Fibroblast of the aortic adventitia (primary cell): ENCODE measurements around the genes ATP2C1 and ACKR4.

- CAGE, long polyA plus RNA, result no peak
These were observed 42.8 kb downstream of the EFCAB12 start for GRCh38 chr3:129385332-129386398.

DNA sequence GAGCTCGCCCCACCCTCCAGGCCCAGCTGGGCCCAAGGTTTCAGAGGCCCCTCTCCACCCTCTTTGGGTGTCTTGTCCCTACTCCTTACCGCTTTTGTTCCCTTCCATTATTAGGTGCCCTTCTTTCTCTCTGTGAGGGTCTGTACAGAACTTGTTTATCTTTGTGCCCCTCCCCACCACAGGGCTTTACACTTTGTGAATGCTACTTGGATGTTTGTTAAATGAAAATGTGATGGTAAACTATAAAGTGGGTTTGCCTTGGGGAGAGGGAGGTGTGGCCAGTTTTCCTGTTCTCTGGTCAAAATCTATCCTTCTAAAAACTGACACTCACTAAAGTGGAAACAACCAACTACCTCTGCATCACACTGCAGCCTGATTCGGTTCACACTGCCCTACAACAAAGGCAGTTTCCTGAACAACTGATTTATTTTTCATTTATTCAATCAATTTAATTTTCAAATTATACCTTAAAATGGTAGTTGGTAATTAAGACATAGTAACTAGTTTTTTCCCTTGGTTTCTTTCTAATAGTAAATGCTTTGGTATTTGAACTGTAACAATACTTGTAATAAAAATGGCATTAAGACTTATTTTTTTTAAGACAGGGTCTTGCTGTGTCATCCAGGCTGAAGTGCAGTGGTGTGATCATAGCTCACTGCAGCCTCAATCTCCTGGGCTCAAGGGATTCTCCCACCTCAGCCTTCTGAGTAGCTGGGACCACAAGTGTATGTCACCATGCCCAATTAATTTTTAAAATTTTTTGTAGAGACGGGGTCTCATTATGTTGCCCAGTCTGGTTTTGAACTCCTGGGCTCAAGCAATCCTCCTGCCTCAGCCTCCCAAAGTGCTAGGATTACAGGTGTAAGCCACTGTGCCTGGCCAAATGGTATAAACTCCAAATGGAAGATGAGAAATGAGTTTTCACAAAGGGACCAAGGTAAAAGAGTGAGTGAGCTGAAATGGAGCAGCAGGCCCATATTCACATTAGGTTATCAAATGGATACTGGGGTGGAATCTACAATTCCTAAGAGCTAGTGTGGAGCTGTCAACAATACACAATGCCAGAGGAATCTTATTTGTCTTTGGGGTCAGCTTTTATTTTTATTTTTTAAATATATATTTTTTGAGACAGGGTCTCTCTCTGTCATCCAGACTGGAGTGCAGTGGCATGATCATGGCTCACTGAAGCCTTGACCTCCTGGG is 1.8 kb upstream of the EFCAB12 start:
- CAGE, long polyA plus RNA, result no peak

DNA sequence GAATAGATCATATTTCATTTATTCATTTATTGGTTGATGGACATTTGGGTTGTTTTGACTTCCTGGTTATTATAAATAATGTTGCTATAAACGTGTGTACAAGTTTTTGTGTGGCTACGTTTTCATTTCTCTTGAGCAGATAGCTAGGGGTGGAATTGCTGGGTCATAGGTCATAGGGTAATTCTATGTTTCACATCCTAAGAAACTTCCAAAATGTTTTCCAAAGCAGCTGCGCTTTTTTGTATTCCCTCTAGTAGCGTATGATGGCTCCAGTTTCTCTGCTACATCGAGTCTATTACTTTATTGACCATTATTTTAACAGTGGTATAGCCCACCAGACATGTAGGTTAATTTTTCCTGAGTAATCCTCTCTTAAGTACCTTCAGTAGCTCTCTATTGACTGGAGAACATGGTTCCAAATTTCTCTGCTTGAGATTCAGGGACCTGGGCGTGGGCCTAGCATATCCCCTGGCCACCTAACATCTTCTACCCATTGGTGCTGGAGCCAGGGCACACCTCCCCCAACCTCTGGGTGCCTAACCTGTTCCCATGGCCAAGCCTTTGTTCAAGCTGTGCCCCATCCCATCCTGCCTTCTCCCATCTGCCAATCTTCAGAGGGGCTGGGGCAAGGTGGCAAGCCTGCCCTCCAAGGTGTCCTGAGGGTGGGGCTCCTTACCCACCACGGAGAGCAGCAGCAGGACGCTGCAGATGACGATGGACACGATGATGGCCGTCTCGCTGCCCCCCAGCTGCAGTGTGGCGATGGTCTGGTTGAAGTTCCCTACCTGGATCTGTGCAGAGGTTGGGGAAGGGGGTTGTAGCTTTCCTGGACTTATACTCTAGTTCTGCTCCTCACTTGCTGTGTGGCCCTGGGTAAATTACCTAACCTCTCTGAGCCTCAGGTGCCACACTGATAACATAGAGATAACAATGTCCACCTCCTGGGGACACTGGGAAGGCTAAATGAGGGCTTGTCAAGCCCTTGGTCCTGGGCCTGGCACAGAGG is 26.5 kb downstream of the H1-8 start:
- CAGE, long polyA plus RNA, result no peak

DNA sequence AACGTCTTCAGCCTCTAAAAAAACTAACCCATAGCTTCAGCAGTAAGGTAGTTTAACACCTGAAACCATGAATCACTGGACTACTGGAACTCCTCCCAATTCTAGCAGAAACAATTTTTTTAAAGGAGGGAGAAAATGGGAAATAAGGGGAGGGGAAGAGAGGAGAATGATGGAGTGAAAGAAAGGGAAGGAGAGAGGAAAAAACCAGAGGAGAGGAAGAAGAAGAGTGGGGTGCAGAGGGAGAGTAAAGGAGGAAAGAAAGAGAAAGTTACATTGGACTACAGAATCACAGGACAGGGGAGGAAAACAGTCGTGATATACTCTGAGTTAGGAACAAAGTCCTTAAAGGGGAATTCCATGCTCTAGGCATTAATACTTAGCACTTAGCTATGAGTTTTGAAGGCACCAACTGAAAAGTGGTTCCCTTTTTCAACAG is 67.9 kb upstream of the PLXND1 start:
- CAGE, long polyA plus RNA, result no peak

DNA sequence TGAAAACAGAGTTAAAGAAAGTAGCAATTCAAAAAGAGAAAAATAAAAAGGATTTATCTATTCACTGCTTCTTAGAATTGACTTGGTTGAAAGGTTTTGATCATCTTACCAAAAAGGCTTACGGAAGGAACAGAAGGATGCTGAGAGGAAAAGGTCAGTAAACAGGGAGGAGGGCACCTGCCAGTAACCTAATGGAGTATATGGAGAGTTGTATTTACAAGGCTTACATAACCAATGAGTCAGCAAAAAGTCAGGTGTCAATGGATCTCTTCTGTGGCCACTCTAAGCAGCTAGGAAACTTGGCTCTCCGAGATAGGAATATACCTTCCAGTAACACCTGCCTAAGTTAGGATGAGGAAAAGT is 80.4 kb upstream of the PLXND1 start:
- CAGE, long polyA plus RNA, result no peak

DNA sequence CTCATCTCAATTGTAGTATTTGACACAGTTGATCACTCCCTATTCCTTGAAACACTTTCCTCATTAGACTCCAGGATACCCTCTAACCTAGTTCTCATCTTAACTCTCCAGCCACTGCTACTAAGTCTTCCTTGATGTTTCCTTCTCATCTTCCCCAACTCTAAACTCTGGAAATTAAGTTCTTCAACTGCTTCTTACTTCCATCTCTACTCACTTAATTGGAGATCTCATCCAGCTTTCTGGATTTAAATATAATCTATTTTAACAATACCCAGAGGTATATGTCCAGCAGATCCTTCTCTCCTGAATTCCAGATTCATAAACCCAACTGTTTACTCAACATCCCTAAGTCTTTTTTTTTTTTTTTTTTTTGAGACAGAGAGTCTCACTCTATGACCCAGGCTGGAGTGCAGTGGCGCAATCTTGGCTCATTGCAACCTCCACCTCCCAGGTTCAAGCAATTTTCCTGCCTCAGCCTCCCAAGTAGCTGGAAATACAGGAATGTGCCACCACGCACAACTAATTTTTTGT is 16.2 kb downstream of the TMCC1 start:
- CAGE, long polyA plus RNA, result no peak

GRCh38 chr3:129880194-129880615 is 13.3 kb downstream of the TMCC1 start:
- CAGE, long polyA plus RNA, result no peak

DNA sequence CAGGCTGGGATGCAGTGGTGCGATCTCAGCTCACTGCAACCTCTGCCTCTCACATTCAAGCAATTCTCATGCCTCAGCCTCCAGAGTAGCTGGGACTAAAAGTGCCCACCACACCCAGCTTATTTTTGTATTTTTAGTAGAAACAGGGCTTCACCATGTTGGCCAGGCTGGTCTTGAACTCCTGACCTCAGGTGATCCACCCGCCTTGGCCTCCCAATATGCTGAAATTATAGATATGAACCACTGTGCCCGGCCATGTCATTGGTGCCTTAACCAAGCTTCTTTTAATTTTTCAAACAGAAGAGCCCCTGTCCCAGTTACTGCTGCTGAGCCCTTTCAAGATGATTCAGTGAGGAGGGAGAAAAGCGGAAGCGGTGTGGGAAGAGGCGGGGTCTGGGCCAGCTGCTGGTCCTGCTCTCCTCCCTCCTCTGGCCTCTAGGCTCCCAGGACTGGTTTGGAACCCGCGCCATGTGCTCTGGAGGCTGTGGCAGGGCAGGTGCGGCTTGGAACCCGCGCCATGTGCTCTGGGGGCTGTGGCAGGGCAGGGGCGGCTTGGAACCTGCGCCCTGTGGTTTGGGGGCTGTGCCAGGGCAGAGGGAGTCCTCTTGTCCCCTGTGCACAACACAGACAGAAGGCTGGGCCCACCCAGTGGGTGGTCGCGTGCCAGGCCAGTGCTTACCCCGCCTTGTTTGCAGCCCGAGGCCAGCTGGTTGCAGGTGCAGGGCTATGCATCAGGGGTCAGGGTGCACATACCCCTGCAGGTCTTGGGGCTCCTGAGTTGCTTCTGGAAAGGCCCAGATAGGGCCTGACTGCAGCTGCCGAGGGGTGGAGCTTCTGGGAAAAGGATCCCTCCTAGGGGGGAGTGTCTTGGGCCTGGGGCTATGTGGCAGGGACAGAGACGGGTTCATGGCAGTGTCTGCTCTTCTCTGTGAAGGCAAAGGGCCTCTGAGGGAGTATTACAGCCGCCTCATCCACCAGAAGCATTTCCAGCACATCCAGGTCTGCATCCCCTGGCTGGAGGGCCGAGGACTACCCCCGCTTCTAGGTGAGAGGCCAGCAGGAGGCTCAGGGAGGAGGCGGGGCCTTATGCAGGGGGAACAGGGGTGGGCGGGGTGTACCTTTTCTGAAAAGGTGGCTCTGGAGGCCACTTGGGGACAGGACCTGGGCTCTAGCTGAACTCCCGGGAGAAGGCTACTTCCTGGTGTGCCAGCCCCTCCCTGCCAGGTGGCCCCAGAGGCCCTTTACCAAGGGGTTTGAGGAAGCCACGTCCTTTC is 12.3 kb downstream of the ALG1L2 start:
- CAGE, long polyA plus RNA, result no peak

DNA sequence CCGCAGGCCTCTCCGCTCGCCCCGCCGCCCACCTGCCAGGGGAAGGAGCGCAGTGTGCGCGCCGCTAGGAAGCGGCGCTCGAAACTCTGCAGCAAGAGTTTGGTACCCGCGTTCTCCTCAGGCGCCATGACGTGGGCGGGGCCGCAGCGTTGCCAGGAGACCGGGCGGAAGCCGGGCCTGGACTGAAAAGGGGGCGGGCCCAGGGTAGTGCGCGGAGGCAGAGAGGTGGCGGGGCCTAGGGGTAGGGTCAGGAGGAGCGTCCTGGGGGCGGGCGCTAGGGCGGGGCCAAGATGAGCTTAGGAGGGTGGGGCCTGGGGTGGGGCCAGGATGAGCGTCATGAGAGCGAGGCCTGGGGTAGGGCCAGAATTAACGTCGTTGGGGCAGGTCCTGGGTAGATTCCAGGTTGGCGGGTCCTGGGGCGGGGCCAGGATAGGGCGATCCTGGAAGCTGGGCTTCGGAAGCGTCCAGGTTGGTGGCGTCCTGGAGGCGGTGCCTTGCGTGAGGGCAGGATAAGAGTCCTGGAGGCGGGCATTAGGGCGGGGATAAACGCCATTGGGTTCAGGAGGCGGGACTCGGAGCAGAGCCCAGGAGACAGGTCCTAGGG is 29.8 kb downstream of the ALG1L2 start:
- CAGE, long polyA plus RNA, result no peak

DNA sequence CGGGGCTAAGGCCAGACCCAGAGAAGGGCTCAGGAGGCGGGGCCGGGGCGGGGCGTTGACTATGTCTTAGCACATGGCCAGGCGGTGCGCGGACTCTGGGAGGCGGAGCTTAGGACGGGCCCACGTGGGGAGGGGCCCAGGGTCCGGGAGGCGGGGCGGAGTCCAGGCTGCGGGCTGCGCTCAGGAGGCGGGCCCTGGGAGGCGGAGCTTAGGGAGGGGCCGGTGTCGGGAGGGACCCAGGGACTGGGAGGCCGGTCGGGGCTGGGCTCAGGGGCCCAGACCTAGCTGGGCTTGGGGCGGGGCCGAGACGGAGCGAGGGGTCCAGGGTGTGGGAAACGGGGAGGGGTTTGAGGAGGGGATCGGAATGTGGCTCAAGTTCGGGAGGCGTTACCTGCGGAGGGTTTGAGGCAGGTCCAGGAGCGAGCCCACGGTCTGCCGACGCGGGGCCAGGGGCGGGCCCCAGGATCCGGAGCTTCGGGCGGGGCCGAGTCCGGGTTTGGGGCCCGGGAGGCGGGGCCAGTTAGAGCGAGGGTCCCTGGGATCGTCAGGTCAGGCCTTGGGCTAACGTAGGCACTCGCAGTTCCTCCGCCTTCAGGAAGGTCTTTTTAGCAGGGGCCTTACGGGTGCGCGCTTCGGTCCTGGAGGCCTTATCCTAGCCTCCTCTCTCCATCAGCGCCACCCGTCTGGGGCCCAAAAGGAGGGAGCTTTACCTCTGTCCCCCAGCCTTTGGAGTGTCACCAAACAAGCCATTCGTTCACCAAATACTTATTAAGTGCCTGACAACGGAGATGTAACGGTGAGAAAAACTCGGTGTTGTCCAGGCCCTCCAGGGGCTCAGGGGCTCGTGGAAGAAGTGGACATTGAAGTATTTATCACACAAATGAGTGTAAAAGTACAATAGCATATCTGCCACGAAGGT is 30.6 kb downstream of the ALG1L2 start:
- CAGE, long polyA plus RNA, result no peak

- CAGE, long polyA plus RNA, result no peak
These were observed 59.1 kb downstream of the ALG1L2 start for GRCh38 chr3:130140652-130141308.

GRCh38 chr3:130179330-130180116 is 97.9 kb downstream of the ALG1L2 start:
- CAGE, long polyA plus RNA, result no peak

DNA sequence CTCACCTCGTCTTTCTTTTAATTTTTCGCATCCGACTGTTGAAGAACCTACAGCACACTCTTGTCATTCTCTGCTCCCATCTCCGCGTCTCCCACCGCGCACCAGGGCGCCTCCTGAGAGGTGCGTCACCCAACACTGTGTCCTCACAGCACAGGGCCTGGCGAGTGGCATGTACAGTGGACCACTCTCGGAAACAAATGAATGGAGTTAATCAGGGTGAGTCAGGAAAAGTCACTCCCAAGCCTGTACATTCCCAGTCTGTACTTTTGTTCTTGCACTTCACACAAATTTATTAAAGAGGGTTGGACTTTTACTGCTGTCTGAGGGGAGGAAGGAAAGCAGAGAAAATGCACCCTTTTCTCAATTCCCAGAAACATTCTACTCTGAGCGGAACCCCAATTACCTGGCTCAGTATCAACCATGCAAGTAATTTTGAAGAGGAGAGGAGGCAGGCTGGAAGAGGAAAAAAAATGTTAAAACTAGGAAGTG is 660 bp downstream of the COL6A6 start:
- CAGE, long polyA plus RNA, result no peak

GRCh38 chr3:130893812-130894990 is at the start of gene ATP2C1:
TSS of gene ATP2C1 (plus strand) at chr3:130894084.
- CAGE, long polyA plus RNA, result no peak

DNA sequence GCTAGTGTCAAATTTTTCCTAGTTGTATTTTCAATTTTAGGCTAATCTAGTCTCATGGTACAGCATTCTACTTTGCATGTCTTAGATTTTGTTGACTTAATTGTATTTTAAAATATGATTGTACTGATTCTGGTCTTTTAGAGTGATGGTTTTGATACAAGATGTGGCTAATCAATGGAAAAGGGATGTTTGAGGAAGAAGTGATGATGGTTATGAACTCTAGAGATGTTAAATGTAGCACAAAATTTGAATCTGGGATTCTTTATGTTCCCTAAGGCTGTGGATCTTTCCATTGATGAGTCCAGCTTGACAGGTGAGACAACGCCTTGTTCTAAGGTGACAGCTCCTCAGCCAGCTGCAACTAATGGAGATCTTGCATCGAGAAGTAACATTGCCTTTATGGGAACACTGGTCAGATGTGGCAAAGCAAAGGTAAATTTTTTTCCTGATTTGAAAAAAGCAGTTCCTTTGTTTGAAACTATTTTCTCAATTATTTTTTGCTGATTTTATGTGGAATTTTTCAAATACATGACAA is 59.7 kb downstream of the ATP2C1 start:
- CAGE, long polyA plus RNA, result no peak

DNA sequence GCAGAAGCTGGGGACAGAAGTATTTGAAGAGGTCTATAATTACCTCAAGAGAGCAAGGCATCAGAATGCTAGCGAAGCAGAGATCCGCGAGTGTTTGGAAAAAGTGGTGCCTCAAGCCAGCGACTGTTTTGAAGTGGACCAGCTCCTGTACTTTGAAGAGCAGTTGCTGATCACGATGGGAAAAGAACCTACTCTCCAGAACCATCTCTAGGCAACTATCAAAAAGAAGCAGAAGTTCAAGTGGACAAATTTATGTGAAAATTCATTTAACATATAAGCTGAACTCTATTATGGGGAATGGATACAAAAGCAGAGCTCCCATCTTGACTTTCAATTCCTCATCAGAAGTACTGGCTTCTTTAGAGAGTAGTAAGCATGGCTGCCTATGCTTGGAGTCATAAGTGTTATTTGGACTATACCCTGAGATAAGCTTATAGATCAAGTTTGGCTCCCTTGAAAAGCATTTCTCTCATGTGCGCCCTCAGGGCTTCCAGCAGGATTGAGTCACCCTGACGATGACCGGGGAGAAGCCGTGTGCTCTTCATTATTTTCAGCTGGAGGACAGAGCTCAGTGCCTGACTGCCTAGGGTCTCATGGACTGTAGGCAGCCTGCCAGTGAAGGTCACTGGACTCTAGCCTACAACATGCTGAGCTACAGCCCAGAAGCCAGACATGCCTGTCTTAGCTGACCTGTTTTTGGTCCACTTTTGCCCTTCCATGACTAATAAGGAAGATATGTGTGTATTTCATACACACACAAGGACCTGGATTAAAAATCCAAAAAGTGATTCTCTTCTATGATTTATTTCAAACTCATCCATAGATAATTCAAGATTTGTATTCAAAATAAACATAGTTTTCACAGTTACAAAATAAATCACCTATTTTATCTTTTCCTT is 31.8 kb upstream of the NUDT16 start:
- CAGE, long polyA plus RNA, result no peak

DNA sequence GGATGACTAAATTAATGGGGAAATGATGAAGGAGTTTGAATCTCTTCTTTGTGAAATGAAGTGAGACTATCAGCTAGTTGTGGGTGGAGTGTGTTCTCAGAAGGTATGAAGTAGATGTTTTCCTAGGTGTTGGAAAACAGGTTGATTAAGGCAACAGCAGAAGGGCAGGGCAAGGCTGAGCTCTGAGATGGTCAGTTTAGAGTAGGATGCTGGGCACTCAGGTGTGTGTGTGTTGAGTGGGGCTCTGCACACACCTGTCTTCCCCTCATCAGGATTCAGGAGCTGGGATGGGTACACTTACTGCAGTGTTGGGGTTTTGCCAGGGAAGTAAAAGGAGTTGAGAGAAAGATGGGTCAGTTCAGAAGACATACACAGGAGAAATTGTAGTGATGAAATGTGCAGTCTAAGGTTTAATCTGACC is 3.1 kb downstream of the NUDT16 start:
- CAGE, long polyA plus RNA, result no peak

DNA sequence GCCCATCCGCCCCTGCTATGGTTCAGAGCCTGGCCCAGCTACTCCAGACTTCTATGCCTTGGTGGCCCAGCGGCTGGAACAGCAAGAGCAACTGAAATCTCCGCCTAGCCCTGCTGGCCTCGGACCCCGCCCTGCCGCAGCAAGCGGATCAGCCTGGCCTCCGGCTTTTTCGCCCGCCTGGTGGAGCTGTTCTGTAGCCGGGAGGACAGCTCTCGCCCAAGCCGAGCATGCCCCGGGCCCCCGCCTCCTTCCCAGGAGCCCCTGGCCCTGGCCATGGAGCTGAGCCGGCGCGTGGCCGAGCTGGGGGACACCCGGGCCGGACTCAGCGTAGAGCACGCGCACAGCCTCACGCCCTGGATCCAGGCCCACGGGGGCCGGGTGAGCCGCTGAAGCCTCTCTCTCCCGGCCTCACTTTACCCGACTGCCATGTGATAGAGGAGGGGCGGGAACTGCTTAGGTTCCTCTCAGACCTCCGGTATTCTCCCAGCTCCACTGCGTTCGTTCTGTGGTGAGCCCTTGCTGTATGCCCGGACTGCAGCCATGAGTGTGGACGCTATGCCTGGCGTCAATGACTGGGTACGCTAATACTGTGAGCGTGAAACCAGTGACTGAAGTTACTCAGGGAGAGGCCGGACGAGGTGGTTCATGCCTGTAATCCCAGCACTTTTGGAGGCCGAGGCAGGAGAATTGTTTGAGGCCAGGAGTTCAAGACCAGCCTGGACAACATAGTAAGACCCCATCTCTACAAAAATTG is 24.2 kb upstream of the MRPL3 start:
- CAGE, long polyA plus RNA, result no peak

DNA sequence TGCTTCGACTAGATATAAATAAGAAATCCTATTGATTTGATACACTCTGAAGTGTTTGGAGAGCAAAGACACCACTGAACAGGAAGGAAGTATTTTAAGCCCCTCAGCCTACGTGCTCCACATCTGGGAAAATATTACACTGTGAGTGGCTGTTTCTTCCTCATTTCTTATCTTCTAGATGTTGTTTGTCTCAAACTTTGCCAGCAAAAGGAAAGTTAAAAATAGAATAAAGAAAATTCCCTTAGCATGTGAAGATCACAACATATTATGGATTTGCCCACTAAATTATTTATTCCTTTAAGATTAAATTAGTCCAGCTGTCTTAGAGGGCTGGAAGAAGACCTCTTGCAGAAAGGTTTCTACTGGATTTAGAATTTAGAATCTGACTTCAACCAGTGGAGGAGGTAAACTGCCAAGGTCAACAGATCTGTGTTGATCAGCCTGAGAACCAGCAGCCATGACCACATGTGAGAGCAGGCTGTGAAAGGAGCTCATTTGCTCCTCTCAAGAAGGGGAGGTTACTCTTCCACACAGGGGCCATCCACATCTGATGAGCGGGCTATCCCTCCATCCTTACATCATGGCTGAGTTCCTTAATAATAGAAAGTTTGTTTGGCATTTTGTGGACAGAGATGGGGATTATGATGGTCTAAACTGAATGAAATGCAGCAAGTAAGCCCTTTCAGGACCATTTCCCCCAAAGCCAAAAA is 46.3 kb upstream of the ACKR4 start:
- CAGE, long polyA plus RNA, result no peak

DNA sequence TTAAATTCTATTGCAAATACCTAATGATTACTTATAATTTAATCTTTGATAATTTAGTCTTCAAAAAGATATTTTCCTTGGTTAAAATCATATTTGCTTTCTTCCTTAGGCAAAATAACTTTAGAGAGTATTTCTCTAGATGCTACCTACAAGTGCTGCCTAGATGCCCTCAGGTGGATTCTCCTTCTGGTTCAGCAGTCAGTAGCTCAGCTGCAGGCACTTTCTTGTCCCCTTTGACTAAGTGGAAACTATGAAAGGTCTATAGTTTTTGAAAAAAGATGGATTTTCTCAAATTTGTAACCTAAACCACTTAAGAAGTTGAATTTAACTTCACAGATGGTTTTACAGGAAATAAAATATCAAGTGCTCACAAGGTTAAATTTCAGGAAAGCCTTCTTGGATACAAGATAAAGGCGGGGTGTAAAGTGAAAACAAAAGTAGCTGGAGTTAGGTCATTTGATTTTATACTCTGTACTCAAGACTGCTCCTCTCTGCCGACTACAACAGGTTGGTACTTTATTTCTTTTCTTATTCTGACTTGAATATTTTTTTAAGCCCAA is at the start of gene ACKR4:
Gene ACKR4 (plus strand): TSS at position 454 of the 560 bp plus-strand sequence.
- CAGE, long polyA plus RNA, result no peak